Subcutaneous preadipocyte (primary cell): ENCODE data around the genes QPCTL, MEIOSIN and NOVA2.

GRCh38 chr19:45470819-45471028, 2.9 kb downstream of the FOSB start:
- CAGE, long polyA plus RNA = no peak

- CAGE, long polyA plus RNA = no peak
These were observed 3.3 kb downstream of the FOSB start for GRCh38 chr19:45471029-45471584.

- CAGE, long polyA plus RNA = no peak
These were observed 7.2 kb downstream of the VASP start for GRCh38 chr19:45514433-45514930.

DNA sequence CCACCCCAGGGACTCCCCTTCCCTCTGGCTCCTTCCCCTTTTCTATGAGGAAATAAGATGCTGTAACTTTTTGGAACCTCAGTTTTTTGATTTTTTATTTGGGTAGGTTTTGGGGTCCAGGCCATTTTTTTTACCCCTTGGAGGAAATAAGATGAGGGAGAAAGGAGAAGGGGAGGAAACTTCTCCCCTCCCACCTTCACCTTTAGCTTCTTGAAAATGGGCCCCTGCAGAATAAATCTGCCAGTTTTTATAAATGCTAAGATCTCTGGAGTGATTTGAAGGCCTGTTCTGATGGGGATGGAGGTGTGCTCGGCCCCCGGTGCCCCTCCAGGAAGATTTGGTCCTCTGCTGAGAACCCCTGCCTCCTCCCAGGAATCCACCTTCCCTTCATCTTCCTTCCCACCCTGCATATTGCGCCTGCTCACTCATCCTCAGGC, 19.5 kb downstream of the VASP start:
- CAGE, long polyA plus RNA = no peak

GRCh38 chr19:45597795-45598173, 4.2 kb downstream of the GPR4 start:
- CAGE, long polyA plus RNA = no peak

DNA sequence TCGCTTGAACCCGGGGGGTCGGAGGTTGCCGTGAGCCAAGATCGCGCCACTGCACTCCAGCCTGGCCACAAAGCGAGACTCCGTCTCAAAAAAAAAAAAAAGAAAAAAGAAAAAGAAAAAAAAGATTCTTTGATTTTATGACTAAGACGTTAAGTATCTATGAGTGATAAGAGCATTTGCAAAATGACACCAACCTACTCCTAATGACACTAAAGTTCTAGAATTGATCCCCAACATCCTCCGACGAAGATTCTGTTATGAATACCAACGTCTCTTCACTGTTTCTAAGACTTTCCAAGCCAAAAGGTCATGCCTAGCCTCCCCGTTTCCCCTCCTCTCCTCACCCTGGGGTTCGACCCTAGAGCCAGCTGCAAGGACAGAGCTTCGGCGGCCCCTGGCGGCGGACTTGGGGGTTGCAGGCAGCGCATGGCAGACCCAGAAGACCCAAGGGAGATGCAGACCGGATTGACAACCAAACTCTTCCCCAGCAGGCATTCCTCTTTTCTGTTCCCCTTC, 3.8 kb upstream of the EML2 start:
- CAGE, long polyA plus RNA = no peak

GRCh38 chr19:45668545-45668798, 451 bp downstream of the GIPR start:
- CAGE, long polyA plus RNA = no peak

- CAGE, long polyA plus RNA = no peak
These were observed 2.7 kb downstream of the GIPR start for GRCh38 chr19:45670462-45671474.

DNA sequence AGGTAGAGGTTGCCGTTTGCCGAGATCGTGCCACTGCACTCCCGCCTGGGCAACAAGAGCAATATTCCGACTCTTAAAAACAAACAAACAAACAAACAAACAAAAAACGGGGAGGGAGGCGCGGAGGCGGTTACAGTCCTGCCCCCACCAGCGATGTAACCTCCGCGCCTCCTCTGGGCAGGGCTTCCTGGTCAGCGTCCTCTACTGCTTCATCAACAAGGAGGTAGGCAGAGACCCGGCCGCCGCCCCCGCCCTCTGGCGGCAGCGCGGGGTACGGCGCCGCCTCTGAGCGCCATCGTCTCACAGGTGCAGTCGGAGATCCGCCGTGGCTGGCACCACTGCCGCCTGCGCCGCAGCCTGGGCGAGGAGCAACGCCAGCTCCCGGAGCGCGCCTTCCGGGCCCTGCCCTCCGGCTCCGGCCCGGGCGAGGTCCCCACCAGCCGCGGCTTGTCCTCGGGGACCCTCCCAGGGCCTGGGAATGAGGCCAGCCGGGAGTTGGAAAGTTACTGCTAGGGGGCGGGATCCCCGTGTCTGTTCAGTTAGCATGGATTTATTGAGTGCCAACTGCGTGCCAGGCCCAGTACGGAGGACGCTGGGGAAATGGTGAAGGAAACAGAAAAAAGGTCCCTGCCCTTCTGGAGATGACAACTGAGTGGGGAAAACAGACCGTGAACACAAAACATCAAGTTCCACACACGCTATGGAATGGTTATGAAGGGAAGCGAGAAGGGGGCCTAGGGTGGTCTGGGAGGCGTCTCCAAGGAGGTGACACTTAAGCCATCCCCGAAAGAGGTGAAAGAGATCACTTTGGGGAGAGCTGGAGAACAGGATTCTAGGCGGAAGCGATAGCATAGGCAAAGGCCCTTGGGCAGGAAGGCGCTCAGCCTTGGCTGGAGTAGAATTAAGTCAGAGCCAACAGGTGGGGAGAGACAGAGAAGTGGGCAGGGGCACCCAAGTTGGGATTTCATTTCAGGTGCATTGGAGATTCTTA, 10.0 kb downstream of the SNRPD2 start:
- CAGE, long polyA plus RNA = no peak

GRCh38 chr19:45692138-45693310, at the start of gene QPCTL:
Gene QPCTL (plus strand): TSS chr19:45692666.
- CAGE, long polyA plus RNA = no peak

- CAGE, long polyA plus RNA = no peak
These were observed 13.3 kb downstream of the FBXO46 start for GRCh38 chr19:45717130-45718034.

DNA sequence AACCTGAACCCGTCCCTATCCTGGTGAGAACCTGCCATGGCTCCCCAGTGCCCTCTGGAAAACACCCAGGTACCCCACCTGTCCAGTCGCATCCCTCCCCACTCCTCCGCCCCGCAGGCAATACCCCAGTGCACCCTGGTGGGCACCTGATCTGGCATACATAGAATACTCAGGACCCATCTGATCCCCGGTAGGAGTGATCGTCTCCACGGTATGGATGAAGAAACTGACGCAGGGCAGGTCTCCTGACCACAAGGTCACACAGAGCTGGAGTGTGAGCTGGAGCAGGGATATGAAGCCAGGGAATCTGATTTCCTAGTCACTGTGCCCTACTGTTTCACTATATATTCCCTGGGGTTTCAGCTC, 12.7 kb downstream of the FBXO46 start:
- CAGE, long polyA plus RNA = no peak

DNA sequence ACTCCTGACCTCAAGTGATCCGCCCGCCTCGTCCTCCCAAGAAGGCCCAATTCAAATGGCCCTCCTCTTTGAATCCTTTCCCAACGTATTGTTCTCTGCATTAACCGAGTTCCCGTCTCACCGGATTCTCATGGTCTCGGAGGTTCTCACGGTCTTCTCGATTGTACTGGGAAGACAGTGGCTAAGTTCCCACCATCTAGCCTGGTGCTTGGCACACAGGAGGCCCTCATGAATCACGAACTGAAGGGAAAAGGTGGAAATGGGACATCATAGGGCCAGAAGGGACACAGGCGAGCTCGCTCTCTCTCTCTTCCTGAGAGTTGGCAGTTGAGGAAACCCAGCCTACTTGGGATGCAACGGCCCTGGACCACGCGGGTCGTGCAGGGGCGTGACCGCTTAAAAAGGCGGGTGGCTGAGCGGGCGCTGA, 412 bp upstream of the MEIOSIN start:
- CAGE, long polyA plus RNA = no peak

DNA sequence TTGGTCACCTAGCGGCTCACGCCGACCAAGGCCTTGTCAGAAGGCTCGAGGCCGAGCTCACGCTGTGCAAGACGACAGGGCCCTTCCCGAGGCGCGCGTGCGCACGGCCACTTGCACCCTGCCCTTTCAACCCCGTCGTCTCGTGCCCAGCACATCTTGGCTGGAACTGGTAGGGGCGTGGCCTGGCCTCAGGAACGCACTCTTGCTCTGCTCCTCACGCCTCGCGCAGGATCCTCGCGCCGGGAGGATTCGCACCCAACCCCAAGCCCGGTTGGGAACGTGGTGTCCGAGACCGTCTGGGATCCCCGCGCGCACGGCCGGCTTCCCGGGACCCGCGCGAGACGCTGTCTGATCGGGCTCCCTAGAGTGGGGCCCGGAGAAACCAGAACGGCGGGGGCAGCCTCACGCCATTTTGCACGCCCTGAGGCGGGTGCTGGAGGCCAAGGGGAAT, at the start of gene MEIOSIN:
MEIOSIN (plus strand) TSS at position 199 of the 451 bp plus-strand sequence.
- CAGE, long polyA plus RNA = no peak

DNA sequence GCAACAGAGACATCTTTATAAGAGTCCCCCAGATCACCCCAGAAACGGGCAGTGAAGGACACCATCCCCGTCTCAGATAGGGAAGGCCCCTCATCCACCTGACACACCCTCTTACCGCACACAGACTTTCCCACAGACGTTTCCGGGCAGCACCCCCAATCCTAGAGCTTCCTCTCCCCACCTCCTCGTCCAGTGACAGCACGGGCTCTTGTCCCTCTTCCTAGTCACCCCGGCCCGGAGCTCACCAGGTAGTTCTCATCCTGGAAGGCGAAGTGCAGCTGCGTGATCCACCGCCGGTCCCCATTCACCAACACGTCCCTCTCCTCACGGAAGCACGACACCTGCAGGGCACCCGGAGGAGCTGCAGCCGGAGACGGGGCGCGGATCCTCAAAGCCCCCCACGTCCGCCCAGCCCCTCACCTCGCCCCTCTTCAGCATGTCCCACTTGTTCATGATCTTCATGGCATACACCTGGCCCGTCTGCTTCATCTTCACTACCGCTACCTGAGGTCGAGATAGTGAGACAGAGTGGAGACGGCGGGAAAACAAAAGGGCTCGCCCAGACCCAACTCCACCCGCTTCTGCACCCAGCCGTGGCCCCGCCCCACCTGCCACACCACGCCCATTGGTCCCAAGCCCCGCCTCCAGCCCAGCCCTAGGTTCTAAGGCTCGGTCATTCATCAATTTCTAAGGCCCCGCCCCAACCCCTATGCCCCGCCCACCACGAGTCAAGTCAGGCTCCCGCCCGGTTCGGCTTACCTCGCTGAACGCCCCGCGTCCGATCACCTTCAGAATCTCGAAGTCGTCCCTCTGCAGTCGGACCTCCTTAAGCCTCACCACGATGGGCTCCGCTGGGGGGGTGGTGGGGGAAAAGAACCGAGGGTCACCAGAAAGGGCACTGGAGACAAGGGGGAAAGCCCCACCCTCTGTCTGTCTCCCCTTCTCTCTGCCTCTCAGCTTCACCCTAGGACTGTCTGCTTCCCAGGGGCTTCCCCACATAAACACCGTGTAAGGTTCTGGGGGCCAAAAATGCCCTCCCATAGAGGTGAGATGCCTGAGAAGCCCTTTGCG, 2.9 kb downstream of the DMPK start:
- CAGE, long polyA plus RNA = no peak

GRCh38 chr19:45885563-45885781, 469 bp downstream of the IRF2BP1 start:
- CAGE, long polyA plus RNA = no peak

GRCh38 chr19:45973268-45974448, at the start of gene NOVA2:
Gene NOVA2 (minus strand): TSS chr19:45973865.
- CAGE, long polyA plus RNA = no peak

DNA sequence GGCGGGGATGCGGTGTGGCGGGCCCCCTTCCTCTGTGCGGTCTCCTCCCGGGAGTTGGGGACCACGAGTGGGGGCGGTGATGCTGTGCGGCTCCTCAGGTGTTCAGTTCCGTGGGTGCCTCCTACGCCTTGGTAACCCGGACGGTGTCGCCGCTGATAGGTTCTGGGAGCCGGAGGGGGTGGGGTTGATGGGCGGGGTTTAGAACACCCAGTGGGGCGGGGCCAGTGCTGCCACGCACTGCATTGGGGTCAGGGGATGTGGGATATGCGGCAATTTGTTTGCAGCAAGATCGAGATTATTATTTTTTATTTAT, 5.6 kb downstream of the CCDC61 start:
- CAGE, long polyA plus RNA = no peak

DNA sequence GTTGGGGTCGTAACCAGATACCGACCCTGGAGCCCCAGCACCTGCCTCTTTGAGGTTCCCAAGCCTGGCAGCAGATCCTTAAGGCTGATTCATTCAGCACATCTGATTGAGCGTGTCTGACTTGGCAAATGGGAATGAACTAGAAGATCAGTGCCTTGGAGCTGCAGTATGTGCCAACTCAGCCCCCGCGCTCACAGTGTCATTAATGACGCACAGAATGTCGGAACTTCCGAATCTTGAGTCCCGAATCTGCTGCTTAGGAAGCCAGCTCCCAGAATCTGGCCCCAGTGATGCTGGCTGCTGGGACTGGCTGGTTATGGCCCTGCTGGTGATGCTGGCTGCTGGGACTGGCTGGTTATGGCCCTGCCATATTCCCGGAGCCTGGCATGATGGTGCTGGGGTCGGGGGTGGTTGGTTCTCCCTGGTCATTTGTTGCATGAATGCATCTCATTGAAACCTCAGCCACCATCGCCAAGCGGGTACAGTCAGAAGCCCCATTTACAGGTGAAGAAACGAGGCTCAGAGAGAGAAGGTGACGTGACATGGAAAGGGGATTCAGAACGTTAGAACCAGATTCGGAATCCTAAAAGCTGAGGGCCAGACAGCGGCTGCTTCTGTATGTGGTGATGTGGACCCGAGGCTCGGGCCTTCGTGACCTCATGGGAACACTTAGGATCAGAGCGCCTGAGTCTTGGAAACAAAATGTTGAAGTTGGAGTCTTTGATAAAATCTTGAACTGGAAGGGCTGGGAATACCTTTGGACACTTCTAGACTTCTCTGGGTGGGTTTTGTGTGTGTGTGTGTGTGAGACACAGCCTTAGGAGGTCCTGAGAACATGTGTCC, 2.1 kb downstream of the PGLYRP1 start:
- CAGE, long polyA plus RNA = no peak

DNA sequence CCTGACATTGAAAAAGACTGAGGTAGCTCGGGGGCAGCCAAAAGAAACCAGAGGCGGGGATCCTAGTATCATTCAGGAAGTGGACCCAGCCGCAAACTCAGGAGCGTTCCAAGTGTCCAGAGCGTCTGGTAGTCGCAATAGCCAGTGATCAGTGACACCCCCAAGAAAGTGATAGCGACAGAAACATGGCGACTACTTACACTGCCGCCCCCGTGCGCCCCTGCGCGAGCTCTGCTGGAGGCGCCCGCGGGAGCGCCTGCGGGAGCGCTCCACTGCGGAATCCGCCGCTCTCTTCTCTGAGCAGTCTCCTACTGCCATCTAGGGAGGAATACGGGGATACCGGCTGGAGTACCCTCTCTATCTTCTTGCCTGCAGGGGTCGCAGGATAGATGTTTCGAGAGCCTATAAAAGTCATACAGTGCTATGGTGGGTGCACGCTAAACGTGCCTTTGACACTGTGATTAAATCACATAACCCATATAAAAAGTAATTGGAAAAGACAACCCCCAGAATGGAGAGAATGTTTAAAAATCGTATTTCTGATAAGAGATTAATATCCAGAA, 36.7 kb upstream of the IGFL4 start:
- CAGE, long polyA plus RNA = no peak